Glomerular endothelial cell (primary cell): ENCODE data around the gene CCDC34.

- RAMPAGE, long total RNA = no peak
These were observed 178.3 kb upstream of the NAV2 start for GRCh38 chr11:19534146-19534870.

- RAMPAGE, long total RNA = no peak
These were observed 114.8 kb upstream of the NAV2 start for GRCh38 chr11:19597745-19598425.

- RAMPAGE, long total RNA = no peak
These were observed 36.4 kb upstream of the NAV2 start for GRCh38 chr11:19676087-19676801.

DNA sequence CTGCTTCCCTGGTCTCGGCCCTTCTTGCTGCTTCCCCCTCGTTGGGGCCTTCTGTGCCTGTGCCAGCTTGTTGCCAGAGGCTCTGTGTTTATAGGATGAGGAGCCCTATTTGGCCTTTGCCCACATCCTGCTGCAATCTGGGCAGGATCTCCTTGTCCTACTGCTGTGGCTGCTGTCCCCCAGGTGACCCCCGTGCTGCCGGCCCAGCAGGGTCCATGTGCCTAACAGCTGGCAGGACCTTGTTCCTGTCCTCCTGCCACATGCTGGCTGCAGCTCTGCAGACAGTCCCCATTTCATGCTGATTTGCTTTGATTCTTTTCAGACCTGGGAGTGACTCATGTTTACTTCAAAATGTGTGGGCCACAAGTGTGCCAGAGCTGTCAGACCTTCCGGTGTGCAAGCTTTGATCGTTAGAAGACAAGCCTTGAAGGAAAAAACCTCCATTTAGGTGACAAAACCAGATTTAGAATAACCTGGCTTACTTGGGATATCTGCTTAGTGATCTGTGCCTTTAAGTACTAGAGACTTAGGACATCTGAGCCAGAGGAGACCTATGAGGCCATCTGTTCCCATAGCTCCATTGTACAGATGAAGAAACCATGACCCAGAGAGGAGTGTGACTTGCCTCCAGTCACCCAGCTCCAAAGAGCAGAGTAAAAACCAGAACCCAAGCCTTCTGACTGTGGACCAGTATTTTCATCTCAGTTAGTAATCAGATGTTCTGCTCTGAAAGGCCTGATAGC lies 11.1 kb downstream of the NAV2 start:
- RAMPAGE, long total RNA = no peak

DNA sequence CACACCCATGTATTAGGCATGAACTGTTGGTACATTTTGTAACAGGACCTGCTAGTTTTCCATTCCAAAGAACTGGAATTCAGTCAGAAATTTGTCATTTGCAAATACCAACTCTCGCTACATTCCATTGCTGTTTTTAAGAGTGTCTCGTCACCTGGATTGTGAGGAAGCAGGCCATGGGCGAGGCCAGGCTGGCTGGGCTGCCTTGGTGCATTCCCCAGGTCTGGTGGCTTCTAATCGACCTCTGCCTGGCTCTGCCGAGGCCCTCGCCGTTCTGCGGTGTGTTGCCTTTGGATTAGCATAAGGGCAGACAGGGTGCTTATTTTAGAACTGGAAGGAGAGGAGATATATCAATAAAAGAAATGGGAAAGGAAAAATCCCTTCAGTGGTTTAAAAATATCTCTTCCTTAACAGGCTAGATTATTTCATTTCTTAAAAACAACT lies 13.2 kb downstream of the NAV2 start:
- RAMPAGE, long total RNA = no peak

- RAMPAGE, long total RNA = no peak
These were observed 15.8 kb downstream of the NAV2 start for GRCh38 chr11:19728398-19728893.

GRCh38 chr11:19784650-19785276 lies 72.1 kb downstream of the NAV2 start:
- RAMPAGE, long total RNA = no peak

GRCh38 chr11:19829604-19829928 lies 116.9 kb downstream of the NAV2 start:
- RAMPAGE, long total RNA = no peak

- RAMPAGE, long total RNA = no peak
These were observed 181.5 kb downstream of the DBX1 start for GRCh38 chr11:19978566-19979397.

DNA sequence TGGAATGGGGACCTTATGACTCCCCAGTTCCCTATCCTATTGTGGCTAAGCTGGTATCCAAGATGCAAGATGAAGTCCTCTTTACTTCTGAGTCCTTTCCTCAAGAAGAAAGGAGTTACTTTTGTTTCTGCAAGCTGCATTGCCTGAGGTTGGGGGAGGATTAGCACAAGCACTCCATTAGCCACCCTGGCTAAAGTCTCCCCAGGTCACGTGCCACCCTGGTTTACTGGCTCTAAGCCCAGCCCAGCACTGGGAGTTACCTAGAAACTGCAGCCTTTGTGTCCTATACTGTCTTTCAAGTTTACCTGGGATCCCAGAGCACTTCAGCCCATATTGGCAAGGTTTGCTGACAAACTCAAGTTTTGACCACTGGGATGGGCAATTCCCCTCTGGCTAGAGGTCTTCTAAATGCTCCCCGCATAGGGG lies 78.4 kb upstream of the DBX1 start:
- RAMPAGE, long total RNA = no peak

GRCh38 chr11:20388498-20388949 lies 1.0 kb downstream of the PRMT3 start:
- RAMPAGE, long total RNA = no peak

DNA sequence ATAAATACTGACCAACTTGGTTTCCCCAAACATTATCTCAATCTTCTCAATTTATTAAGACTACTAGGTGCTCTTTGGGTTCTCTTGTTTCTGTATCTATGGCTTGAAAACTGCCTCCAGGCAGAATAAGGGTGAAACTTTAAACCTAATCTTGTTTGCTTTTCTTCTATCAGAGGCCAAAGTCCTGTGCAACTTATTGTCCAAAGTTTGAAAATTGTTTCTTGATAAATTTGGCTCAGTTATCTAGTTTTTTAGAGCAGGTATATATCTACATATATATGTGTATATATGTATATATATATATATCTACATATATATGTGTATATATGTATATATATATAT lies 110.1 kb upstream of the ANO5 start:
- RAMPAGE, long total RNA = no peak

DNA sequence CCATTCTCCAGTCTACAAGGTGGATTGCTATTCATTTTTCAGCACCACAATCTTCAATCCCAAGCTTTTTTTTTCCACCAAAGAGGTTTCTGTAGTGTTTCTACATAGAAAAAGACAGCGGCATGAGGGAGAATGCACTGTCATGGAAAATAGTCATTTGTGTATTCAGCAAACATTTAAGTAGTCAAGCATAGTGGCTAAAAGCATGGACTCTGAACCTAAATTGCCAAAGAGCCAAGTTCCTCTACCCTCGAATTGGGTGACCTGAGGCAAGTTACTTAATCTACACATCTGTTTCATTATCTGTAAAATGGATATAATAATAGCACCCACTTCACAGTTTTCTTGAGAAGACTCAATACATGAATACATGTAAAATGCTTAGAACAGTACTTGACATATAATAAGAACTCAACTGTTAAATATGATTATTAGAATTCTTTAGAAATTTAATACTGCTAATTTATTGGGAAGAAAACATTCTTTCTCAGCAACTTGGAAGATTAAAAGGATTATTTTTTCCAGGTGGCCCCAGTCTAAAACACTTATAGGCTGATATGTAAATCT lies 14.3 kb downstream of the GAS2 start:
- RAMPAGE, long total RNA = no peak

- RAMPAGE, long total RNA = no peak
These were observed 120.9 kb upstream of the CCDC179 start for GRCh38 chr11:22981167-22981491.

DNA sequence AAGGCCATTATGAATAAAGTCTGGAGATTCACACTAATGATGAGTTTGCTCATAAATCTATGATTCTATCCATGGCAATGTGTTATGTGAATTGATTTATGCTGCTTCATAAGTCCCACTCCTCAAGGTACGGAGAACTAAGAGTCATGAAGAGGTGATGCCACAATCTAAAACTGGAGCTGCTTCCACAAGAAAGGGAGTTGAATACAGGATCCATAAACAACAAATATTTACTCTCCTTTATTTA lies 367.7 kb downstream of the LUZP2 start:
- RAMPAGE, long total RNA = no peak

GRCh38 chr11:26575886-26576232 lies 3.8 kb upstream of the MUC15 start:
- RAMPAGE, long total RNA = no peak

GRCh38 chr11:26847412-26848135 lies 125.7 kb upstream of the SLC5A12 start:
- RAMPAGE, long total RNA = no peak

DNA sequence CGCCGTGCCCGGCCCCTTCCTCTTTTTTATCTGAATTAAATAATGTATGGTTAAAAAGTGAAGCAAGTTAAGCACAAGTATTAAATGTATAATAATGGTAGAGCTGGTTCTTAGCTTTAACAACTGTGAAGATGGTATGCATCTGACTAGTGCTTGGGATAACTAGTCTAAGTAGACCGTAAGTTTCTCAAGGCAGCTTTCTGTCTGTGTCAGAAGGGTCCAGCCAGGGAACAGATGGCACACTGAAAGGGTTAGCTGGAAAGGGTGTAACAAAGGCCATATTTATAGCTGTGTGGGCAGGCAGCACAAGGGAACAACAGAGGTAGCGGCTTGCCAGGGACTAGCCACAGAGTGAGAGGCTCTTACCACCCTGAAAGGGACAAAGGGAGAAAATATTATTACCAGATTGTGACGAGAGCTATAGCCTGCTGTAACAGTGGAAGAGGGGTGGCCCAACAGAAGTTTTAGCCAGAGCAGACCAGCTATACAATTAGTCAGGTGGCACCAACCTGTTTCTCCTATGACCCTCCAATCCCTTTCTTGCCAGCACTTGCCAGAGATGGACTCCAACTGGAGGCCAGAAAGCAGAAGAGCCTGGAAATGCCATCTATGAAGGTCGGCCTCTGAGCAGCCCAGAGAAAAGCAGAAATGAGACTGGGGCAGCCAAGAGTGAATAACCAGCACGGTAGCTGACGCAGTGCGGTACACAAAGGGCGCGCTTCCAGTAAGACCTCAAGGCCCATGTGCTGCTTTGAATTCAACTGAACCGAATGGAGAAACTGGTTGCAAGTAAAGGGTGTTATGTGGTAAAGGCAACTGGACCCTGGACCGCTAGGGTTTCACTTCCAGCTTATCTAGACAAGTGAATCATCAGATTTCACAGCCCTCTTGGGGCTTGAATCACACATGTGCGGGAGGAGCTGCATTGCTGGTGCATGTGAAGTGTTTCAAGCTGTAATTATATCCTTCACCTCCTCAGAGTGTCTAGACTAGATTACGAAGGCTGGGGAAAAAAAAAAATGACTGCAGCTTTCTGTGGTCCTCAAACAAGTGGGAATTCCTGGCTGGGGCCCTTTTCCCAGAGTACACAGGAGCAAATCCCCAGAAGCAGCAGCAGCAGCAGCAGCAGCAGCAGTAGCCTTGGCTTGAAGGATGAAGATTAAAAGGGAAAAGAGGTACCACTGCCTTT lies 129.1 kb downstream of the CCDC34 start:
- RAMPAGE, long total RNA = no peak

DNA sequence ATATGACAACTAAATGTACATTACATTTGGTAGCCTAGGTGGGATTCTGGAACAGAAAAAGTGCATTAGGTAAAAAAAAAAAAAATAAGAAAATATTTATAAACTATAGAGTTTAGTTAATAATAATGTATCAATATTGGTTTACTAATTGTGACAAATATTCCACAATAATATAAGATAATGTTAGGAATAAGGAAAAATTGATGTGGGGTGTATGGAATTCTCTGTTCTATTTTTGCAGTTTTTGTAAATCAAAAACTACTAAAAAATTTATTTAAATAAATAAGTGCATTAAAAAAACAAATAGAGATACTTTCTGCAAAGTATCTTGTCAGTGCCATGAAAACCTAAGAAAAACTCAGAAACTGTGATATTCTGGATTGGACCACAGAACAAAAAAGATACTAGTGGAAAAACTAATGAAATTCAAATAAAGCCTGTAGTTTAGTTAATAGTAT lies 117.8 kb downstream of the CCDC34 start:
- RAMPAGE, long total RNA = no peak

GRCh38 chr11:27362495-27363768 lies at the start of gene CCDC34:
TSS of gene CCDC34 (minus strand) at chr11:27363215.
- RAMPAGE, long total RNA = start-site peak on the minus strand at chr11:27363159-27363230, 73 and 140 reads in 2 replicates